UCH-1 (cell line): ENCODE results near the genes PLA2G6, MAFF and KCNJ4.

GRCh38 chr22:37877454-37878157, 28.4 kb downstream of the EIF3L start:
- RRBS: no CpG with 5 or more reads among the region's 11 CpGs

- RRBS: 81% methylated on average over 11 of the region's 35 CpGs
Measured at GRCh38 chr22:37985632-37986777, 1.6 kb upstream of the SOX10 start.

DNA sequence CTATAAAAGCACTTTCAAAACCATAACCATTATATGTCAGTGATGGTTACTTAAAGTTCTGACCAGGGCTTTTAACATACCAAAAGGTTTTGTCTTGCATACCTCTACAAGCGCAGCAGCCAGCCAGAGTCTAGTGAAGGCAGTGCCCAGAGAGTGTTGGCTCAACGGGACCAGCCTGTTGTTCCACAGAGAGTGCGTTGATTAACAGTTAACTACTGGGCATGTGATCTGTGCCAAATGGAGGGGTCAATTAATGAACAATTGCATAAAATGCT, 34.4 kb downstream of the PLA2G6 start:
- RRBS: no CpG with 5 or more reads among the region's 3 CpGs

DNA sequence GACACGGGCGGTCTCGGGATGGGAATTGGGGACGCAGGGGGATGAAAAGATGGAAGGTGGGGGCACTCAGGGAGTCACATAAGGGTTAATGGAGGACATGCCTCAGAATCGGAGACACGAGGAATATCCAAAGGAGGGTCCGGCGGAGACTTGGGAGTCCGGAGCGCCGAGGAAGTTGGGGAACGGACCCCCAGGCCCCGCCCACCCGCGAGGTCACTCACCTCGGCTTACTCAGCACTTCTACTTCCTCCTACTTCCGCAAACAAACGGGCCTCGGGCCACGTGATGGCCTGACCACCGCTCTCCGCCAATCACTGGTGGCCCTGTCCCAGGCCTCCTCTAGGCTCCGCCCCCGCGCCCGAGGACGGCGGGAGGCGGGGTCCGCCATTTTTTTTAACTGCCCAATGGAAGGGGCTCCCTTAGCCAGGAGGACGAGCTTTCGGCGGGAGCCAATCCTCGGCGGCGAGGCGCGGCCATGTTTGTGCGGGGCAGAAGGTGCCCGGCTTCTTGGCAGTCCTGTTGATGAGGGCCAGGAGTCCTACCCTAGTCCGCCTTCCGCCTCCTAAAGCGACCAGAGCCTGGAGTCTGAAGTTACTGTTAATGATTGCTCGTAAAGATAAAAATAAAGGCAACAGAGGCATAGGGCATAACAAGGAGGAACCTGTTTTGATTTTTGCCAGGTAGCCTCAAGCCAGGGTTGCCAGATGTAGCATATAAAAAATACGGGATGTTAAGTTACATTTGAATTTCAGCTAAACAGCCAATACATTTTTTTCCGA, at the start of gene PLA2G6:
Gene PLA2G6, minus strand, starts transcription at position 268 of the 779 bp plus-strand sequence.
- RRBS: no CpG with 5 or more reads among the region's 46 CpGs

GRCh38 chr22:38201394-38202314, at the start of gene MAFF:
TSS of gene MAFF (plus strand) at chr22:38201994.
- RRBS: 2% methylated on average over 41 of the region's 77 CpGs

DNA sequence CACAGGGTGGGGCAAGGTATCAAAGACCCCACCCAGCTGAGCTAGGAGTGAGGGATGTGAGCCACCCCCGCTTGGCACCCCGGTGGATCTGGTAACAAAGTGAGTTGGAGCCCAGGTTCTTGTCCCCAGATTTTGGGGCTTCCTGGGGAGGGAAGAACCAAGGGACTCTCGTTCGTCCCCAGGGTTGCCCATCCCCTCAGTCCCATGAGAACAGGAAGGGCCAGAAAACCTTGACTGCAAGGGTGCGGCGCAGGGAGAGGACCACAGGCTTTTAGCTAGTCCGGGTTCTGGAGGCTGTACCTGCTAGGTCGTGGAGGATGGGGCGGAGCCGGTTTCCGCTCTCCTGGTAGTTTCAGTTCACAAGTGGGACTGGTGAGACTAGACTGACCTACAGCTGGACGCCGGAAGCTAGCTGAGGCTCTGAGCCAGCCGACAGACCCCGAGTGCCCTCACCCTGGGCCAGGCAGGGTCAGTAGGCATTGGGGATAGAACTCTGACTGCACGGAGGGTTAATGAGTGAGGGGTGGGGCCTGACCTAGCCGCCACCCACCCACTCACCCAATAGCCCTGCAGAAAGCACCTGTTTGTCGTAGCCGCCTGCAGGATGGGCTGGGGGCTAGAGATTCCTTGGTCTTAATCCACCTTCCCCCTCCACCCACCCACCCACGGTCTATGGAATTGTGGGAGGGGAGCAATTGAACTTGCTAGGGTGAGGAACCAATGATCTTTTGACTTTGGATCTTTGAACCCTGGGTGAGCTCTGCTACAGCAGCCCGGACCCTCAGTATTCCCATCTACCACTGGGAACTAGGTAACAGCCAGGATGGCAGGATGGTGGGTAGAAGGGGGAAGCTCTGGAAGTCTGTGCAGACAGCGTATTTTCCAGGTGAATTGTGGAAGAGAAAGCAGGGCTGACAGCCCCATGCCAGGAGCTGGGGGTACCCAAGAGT, 1.5 kb downstream of the MAFF start:
- RRBS: 15% methylated on average over 7 of the region's 22 CpGs

DNA sequence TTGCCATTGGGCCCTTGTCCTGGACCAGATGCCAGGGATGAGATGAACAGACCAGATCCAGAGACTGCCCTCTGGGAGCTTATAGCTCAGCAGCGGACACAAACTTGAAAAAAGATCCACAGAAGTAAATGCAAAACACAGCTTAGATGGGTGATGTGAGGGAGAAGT, 2.2 kb downstream of the MAFF start:
- RRBS: no CpG with 5 or more reads among the region's 1 CpG

DNA sequence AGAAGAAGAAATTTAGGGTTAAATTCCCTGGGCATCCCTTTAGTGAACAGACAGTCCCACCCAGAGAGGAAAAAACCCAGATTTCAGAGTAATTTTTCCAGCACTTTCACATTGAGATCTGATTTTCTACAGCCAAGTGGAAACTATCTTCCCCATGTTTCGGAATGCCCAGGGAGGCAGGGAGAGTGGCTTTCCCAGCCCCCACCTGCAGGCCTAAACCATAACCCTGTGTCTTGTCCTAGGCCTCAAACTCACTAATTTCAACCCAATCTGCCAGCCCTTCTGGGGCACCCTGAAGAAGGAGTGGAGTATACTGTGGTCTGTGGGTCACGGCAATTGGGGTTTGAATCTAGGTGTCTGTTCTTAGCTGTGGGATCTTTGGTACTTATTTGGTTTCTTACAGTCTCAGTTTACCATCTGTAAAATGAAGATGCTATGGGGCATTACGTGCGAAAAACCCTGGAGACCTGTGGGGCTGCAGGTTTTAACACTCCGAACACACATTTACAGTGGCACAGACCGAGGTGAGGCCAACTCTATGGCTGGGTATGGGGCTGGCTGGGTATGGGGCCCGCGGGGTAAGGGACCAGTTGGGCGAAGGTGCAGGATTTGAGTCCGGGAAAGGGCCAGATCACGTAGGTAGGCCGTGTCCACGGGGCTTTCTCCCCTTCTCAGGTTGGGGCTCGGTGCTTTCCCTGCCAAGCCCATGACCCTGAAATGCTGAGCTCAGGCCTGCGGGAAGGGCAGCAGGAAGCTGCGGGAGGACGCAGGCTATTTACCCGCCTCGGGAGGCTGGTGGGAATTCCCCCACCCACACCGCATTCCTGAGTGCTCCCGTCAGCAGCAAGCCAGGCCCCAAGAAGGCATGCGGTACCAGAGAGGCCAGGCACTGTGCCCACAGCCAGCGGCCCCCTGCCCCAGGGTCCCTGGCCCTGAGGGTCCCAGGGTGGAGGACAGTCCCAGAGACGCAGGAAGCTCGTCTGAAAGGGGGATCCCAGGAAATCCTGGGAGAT, 16.5 kb downstream of the MAFF start:
- RRBS: no CpG with 5 or more reads among the region's 25 CpGs

DNA sequence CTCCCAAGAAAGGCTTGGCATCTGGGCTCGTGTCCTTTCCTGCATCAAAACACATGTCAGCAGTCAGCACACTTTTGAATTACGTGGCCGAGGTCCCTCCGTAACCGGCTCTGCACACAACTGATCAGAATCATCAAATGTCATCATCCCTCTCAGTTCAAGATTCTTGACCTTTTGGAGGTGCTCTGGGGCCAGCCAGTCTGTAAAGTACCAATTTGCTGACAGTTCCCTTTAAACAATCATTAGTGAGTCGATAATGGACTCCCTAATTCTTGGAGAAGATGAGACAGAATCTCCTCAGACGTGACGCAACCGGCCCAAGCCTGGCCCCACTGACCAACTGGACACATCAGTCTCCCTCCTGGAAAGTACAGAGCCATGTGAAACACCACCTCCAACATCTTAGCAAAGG, 33.6 kb downstream of the MAFF start:
- RRBS: no CpG with 5 or more reads among the region's 9 CpGs

- RRBS: no CpG with 5 or more reads among the region's 13 CpGs
Measured at GRCh38 chr22:38260767-38261456, 11.9 kb downstream of the TMEM184B start.

- RRBS: no CpG with 5 or more reads among the region's 4 CpGs
Measured at GRCh38 chr22:38288710-38289168, 15.9 kb upstream of the TMEM184B start.

- RRBS: no CpG with 5 or more reads among the region's 17 CpGs
Measured at GRCh38 chr22:38298598-38299089, 18.6 kb downstream of the CSNK1E start.

DNA sequence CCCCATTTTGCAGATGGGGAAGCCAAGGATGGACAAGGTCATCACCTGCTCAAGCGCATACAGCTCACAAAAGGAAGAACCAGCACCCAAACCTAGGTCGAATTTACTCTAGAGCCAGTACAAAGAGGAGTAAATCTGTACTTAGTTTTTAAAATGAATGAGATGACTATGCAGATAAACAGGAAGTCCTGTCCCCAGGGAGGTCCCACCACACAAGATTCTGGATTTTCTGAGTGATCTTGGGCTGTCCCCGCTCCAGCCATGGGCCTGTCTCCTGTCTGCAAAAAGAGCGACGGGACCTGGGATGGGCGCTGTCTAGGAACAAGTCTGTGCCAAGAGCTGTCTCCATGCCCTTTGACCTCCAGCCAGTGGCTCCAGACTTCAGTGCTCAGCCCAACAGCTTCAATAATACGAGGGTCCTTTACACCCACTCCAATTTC, 6.0 kb downstream of the CSNK1E start:
- RRBS: no CpG with 5 or more reads among the region's 7 CpGs

DNA sequence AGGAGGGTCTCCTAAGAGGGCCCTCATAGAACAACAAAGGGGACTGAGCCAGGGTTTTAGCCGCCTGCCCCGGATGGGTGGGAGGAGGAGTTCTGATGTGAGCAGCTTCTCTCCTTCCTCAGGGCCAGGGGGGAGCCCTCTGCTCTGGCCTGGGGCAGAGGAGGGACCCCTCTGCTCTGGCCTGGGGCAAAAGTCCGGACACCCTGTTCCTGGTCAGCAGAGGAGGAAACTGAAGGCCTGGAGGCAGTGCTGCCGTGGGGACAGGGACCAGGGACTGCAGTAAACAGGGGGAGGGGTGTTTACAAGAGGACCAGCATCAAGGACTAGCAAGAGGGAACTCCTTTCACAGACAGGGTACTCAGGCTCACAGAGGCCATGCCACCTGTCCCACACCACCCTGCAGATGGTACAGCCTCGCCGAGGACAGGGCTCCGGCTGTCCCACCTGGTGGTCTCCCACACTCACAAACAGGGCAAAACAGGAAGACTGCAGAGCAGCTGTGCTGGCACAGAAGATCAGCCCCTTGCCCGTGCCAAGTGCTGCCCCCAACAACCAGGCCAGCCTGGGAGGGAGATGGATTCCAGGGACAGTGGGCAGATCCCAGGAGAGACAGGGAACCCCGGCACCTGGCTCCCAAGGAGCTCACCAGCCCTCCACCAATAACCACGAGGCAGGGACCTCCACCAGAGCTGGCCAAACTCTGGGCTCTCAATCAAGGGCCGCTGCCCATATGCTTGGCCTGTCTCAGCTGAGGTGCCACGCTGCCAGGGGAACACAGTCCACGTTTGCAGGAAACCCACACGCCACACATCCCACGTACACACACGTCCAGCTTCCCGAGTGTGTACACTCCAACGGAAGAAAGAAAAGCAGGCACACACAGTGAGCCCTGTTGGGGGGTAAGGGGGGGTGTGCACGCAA, 2.2 kb downstream of the CSNK1E start:
- RRBS: no CpG with 5 or more reads among the region's 19 CpGs

DNA sequence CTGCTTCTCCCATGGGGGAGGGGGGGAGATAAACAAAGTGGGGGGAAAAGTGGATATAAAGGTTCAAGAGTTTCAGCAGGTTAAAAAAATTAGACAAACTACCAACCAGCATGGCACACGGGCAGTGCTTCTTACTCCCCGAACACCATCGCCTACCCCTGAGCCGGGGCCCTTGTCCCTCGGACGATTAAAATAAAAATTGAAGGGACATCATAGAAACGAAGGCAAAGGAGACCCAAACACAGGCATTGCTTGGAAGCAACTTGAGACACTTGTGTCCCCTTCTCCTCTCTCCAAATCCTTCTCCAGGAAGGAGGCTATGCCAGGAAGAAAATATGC, 1.2 kb downstream of the CSNK1E start:
- RRBS: no CpG with 5 or more reads among the region's 7 CpGs

DNA sequence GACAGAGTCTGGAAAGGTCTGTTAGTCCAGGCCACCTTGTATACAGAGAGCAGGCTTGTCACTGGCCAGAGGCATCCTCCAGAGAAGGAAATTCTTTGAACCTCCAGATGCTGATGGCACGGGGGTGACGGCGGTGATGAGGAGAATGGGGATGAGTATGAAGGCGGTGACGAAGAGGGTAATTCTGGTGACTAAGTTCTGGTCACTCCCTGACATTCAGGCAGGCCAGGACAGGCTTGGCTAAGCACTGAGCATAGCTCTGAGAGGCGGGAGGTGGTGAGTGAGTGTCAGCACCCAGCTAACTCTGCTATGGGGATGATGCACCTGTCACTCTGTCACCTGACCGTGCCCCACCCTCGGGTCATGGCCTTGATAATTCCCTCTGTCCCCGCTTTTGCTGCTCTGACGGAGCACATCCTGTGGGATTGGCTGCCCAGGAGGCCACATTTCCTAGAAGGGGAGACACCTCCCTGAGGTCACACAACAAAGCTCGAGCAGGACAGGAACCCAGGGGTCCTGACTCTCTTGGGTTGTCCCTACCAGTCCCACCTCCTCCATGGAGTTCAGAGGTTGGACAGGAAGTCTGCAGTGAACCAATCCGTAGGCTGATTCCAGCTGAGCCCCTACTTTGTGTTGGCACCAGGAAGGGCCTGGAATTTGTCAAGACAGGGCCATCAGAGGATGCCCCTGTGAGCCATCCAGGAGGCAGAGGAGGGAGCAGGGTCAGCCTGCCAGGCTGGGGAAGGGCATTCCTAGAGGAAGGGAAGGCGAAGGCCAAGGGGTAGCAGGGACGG, 31.1 kb upstream of the CSNK1E start:
- RRBS: no CpG with 5 or more reads among the region's 14 CpGs

DNA sequence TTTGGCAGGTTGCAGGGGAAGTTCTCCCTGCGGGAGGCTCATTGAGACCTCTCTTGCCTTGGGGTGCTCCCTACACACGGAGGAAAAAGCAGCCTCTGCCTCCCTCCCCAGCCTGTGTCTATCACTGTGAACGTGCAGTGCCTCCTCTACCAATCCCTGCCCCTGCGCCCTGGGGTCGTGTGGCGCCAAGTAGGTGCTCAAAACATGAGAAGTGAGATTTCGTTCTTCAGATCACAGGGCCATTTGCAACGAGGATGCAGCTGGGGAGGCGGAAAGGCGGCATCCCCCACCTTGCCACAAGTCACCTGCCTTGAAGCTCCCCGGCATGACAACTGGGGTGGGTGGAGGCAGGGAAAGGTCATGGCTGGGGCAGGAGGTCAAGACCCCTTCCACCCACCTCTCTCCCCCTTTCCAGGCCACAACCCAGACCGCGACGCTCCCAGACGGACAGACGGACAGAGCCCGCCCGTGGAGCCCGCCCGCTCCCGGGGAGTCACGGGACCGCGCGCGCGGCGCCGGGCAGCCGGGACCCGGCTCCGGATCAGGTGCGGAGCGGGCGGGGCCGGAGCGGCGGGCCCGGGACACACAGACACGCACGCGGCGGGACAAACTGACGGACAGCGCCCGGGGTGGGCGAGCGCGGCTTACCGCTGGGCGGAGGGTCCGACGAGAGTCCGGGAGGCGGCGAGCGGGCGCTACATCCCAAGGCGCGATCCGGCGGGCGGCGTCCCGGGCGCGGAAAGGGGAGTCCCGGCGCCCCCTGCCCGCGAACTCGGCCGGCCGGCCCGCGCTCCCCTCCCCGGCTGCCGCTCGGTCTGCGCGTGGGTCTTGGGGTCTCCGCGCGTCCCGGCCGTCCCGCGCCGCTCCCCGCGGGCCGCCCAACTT, at the start of gene KCNJ4:
Gene KCNJ4, minus strand, starts transcription at position 868 of the 885 bp plus-strand sequence.
- RRBS: 3% methylated on average over 32 of the region's 92 CpGs

- RRBS: no CpG with 5 or more reads among the region's 5 CpGs
Measured at GRCh38 chr22:38482595-38483180, 14.8 kb downstream of the KDELR3 start.

- RRBS: no CpG with 5 or more reads among the region's 5 CpGs
Measured at GRCh38 chr22:38483291-38483802, 15.5 kb downstream of the KDELR3 start.

GRCh38 chr22:38506417-38506736, 266 bp upstream of the DDX17 start:
- RRBS: 3% methylated on average over 9 of the region's 26 CpGs